ENCODE data around the genes CD33, SIGLEC5, ZNF766, ZNF525 and ZNF761.

DNA sequence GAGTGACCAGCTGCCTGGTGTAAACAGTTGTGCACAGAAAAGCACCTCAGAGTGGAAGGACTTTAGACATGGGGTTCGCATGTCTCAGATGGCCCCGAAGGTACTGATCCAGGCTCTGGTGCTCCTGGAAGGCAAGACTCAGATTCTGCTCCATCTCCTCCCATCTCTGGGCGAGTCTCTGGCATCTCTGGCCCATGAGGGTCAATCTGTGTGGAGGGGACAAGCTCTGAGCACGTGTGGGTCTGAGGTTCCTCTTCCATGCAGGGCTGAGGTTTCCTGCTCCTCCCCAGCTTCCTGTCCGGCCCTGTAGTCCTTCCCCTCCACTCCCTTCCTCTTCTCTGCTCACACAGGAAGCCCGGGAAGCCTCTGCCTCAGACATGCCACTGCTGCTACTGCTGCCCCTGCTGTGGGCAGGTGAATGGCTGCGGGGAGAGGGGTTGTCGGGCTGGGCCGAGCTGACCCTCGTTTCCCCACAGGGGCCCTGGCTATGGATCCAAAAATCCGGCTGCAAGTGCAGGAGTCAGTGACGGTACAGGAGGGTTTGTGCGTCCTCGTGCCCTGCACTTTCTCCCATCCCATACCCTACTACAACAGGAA lies 14.1 kb upstream of the CD33 start:
- PRO-cap: unidirectional peak, plus-strand start at position 349 of the sequence

GRCh38 chr19:51224648-51225220 lies at the start of gene CD33:
Gene CD33 (plus strand): TSS chr19:51225080.
- PRO-cap: bidirectional peak, plus-strand start at chr19:51225086, minus-strand start at chr19:51225000

- PRO-cap: no peak
Observed at GRCh38 chr19:51549538-51550392, 18.3 kb upstream of the SIGLEC6 start.

DNA sequence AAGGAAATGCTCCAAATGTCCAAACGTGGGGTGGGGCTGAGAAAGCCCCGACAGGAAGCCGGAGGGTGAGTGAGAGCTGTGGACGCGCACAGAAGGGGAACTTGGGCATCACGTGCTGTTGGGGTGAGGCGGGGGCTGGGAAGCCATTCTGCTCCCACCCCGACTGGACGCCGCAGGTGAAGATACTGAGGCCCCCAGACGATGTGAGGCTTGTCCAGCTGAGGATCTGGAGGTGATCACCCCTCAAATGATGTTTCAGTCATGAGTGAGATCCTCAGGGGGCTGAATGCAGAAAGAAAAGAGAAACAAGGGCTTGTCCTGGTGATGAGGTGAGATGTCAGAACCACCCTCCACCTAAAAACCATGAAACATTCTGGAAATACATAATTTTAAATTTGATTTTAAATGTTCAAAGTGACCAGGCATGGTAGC lies at the start of gene SIGLEC5:
TSS of gene SIGLEC5 (minus strand) at position 17 of the 432 bp plus-strand sequence.
- PRO-cap: no peak

GRCh38 chr19:51697659-51698471 lies 4.7 kb downstream of the SPACA6 start:
- PRO-cap: no peak

GRCh38 chr19:51749763-51750536 lies 1.7 kb downstream of the FPR1 start:
- PRO-cap: no peak

DNA sequence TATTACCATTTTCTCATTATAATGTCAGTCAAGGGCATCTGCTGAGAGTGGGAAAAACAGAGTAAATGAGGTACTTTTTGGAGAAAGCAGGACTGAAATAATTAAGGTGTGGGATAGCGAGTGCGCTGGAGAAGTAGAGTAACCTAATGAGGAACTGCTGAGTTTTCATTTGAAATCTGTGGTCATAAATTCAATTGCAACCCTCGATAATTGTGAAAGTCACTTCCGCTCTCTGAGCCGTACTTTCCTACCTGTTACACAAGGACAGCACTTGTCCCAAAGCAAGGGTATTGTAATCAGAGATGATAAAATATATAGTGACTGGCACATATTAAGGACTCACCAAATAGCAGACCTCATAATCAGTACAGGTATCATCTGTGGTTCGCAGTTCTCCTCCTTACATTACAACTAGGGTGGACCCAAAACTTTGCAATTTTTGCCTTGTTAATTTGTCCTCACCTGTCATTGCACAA lies 3.4 kb downstream of the FPR2 start:
- PRO-cap: no peak

GRCh38 chr19:51796068-51796955 lies 1.4 kb downstream of the FPR3 start:
- PRO-cap: no peak

DNA sequence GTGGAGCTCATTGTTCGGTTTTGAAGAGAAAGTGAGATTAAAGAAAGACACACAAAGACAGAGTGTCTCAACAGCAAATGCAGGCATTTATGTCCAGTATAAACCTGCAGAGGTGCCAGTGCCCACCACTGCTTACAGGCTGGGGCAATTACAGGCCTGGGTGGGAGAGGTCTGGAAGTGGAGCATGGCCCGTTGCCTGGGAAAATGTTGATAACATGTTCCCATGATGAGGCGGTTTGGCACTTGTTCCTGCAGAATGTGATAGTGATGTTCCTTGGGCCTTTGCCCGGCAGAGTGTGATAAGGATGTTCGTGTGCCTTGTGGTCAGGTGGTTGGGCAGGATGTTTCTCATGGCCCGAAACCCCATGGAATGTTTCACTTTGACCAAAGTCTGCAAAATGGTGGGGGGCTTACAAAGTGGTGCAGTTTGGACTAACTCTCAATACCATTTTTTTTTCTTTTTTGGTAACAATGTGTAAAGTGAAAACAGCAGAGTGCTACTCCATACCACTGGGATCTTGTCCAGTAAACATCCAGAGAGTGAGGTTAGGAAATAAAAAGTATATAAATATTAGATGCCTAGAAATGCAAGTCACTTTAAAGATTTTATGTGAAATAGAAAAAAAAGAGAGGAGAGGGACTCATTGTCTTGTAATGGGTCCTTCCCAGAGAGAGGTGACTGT lies 5.5 kb downstream of the FPR3 start:
- PRO-cap: no peak

GRCh38 chr19:51903730-51904739 lies 782 bp downstream of the ZNF649 start:
- PRO-cap: no peak

DNA sequence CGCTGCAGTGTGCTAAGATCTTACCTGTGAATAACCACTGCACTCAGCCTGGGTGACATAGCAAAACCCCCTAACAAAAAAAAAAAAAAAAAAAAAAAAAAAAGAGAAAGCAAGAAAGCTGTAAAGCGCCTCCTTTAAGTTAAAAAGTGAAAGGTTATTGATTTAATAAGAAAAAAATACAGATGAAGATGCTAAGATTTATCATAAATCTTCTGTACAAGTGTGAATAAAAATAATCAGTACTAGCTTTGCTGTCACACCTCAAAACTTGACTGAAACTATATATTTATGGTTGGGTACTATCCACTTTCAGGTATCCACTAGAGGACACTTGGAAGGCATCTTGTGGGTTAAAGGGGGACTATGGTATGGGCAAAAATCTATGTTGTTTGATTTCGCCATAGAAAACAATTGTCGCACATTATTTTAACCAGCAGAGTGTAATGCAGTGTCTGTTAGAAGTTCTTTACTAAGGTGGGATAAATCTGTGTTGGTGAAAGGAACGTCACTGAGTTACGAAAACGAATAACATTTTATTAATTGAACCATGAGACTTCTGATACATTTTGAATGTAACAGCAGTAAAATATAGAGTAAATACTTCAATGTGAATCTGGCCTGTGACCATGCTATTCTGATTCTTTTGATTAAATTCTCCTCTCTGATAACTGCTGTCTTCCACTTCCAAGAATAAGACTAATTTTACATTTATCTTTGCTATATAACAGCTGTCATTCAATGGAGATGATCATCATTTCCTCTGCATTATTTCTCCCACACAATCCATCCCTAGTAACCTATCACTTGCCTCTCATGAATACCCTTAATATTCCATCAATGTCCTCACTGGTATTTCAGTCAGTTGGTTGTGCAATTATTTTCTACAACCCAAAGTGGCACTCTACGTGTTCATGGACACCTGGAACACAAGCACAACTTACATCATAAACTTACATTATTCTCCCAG lies 16.3 kb upstream of the ZNF841 start:
- PRO-cap: no peak

- PRO-cap: bidirectional peak, plus-strand start at chr19:52269587, minus-strand start at chr19:52269433
Observed at GRCh38 chr19:52269493-52269694, at the start of gene ZNF766. Gene ZNF766 (plus strand): TSS chr19:52269587.

DNA sequence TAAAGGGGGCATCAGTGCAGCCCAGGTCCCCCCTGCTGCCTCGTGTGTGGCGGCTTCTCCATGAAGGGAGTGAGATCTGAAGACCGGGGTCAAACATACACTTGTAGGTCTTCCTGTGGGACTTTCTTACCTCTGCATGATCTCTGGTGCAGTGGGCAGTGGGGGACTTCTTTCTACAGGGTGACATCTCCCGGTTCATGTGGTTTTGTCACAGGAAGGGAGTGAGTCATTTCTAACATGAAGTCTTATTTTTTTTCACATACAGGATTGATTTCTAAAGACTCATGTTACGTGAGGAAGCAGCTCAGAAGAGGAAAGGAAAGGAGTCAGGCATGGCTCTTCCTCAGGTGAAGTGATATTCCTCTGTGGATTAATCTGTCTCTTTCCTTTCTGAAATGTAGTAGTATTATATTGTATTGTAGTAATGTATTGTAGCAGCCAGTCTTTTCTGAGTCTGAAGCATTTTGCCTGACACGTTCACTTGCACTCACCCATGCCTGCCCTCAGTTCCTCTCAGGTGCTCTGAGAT lies 15.6 kb downstream of the ZNF808 start:
- PRO-cap: no peak

- PRO-cap: no peak
Observed at GRCh38 chr19:52585006-52585537, 15.0 kb downstream of the ZNF701 start.

DNA sequence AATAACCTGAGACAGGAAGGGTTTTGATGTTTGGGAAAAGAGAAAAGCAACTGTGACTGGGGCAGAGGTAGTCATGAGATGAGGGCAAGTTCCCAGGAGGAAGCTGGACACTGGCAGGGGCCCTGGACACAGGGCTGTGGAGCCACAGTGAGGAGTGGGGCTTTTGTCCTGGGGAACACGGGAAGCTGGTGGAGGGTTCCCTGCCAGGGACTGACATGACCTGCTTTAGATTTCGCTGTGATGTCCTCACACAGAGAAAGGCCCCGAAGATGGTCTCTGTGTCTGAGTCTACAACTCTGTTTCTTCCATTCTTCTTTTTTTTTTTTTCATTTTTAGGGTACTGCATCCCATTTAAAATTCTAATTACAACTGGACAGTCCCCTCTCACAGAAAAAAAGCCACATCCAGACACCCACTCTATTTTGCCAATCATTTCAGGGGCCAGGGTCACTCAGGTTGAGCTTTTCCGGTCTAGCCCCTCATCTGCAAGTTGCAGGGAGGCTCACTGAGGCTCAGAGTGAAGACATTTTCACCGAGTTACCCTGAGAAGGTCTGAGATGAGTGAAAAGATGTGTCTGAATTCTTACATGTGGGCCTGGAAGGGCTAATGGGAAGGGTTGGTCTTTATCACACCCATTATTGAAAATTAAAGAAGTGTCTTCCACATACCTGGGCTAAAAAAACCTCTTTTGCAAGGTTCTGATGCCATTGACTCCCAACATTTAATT lies 46.3 kb downstream of the ENSG00000269825 start:
- PRO-cap: no peak

- PRO-cap: no peak
Observed at GRCh38 chr19:52646751-52647354, 43.4 kb downstream of the ENSG00000269825 start.

GRCh38 chr19:53008008-53009056 lies 5.4 kb upstream of the ERVV-1 start:
- PRO-cap: no peak

DNA sequence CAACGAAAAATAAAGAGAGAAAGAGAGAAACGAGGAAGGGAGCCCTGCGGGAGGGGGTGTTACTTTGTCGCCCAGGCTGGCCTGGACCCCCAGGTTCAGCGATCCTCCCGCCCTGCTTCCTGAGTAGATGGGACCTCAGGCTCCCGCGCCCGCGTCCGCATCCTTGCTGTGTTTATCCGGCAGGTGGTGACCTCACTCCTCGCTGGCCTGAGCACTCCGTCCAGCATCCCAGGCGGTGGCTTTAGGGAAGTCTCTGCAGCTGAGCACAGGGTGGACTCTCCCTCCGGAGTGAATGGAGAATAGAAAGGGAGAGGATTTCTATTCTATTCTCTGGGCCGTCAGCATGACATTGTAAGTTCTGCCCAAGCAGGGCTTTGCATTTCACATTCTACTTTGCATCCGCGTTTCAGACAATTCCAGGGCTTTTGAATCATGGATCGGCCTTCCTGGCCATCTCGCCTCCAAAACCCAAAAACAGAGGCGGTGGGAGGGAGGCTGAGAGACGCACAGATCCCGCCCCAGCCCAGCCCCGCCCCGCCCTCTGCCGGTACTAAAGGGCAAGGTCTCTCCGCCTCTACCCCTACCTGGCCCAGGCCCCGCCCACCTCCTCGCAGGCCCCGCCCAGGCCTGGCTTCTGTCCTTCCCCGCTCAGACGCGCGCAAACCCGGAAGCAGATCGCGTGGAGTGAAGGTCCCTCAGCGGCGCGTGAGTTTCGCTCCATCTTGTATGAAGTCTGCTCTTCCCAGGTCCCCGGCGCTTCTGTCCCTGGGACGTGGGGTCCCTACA lies at the start of gene ZNF525:
TSS of gene ZNF525 (plus strand) at position 651 of the 786 bp plus-strand sequence.
- PRO-cap: bidirectional peak, plus-strand start at position 673 of the sequence, minus-strand start at position 476 of the sequence

DNA sequence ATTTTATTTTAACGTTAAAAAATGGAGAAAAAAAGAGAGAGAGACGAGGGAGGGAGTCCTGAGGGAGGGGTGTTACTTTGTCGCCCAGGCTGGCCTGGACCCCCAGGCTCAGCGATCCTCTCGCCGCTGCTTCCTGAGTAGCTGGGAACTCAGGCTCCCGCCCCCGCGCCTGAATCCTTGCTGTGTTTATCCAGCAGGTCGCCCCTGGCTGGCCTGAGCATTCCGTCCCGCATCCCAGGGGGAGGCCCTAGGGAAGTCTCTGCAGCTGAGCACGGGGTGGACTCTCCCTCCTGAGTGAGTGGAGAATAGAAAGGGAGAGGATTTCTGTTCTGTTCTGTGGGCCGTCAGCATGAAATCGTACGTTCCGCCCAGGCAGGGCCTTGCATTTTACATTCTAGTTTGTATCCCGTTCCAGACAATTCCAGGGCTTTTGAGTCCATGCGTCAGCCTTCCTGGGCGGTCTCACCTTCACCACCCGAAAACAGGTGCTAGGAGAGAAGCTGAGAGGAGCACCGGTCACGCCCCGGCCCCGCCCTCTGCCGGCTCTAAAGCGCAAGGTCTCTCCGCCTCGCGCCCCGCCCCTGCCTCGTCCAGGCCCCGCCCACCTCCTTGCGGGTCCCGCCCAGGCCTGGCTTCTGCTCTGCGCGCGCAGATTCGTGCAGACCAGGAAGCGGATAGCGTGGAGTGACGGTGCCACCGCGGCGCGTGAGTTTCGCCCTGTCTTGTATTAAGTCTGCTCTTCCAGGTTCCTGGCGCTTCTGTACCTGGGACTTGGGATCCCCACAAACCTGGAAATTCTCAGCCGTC lies at the start of gene ZNF761:
TSS of gene ZNF761 (plus strand) at position 661 of the 807 bp plus-strand sequence.
- PRO-cap: bidirectional peak, plus-strand start at position 661 of the sequence, minus-strand start at position 547 of the sequence

GRCh38 chr19:53503280-53504398 lies 34.3 kb upstream of the ZNF331 start:
- PRO-cap: no peak

Measured in right cardiac atrium (tissue), 1 donor.